Sternocleidomastoid (tissue), 1 donor: ENCODE measurements around a stretch of chr15.

DNA sequence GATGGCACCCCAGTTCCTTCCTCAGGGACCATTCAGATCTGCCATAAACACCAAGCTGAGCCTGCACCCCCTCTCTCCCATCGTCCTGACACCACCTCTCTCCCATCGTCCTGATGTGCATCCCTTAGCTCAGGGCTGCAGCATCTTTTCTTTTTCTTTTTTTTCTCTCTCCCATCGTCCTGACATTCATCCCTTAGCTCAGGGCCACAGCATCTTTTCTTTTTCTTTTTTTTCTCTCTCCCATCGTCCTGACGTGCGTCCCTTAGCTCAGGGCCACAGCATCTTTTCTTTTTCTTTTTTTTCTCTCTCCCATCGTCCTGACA lies 126.0 kb upstream of the IGF1R start:
- PRO-cap: no peak

- PRO-cap: no peak
These were observed 14.3 kb downstream of the IGF1R start for GRCh38 chr15:98662298-98663434.

- PRO-cap: no peak
These were observed 18.3 kb downstream of the IGF1R start for GRCh38 chr15:98666640-98667024.

- PRO-cap: no peak
These were observed 84.0 kb downstream of the IGF1R start for GRCh38 chr15:98732228-98732787.

- PRO-cap: no peak
These were observed 95.7 kb downstream of the IGF1R start for GRCh38 chr15:98743726-98744831.

DNA sequence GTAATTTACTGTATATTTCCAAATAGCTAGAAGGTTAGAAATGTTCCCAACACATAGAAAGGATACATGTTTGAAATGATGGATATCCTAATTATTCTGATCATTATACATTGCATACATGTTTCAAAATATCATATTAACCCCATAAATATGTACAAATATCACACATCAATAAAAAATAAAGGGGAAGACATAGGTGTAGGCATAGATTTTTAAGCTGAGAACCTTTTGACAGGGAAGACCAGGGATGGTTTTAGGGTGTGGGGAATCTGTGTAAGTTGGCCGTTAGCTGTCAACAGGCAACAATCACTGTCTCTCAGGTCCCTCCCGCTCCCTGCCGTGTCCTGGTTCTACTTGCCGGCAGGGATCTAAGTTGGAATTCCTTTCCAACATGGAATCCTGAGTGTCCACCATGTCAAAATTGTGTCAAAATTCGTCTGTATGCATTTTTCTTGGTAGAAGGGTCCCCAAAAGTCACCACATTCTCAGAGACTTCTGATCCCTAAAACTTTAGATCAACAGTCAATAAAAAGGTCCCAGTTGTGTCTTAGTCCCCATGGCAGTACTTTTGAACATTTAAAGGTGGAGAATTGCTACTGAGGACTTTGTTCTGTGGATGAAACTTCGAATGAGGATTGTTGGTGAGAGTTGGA lies 122.2 kb downstream of the IGF1R start:
- PRO-cap: no peak

DNA sequence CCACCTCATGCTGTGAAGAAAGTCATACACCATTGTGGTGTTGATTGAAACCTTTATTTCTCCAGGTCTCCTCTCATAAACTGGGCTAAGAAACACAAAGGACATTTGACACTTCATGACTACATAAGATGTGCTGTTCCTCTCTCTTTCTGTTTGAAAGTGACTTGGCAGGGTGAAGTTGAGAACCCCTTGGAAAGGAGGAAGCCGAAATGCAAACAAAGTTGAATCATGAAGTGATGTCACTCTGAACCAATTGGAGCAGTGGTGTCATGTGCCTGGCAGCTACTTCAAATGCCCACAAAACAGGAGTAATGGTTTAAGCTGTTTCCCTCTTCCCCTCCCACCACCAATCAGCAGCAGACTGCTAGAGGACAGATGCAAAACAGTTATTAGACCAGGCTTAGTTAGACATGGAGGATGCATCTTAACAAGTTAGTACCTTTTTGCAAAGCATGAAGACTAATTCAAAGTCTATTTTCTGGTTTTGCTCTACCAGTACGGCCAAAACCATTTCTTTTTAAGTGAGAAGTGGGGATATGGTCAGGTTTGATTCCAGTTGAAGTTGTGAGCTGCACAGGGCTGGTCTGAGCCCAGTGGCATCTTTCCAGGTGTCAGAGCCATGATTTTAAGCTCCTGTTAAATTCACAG lies 174.8 kb downstream of the IGF1R start:
- PRO-cap: no peak

GRCh38 chr15:98847155-98848148 lies 160.1 kb downstream of the PGPEP1L start:
- PRO-cap: no peak

- PRO-cap: no peak
These were observed 84.4 kb downstream of the PGPEP1L start for GRCh38 chr15:98923104-98923778.

- PRO-cap: no peak
These were observed 46.3 kb upstream of the PGPEP1L start for GRCh38 chr15:99053614-99054544.

- PRO-cap: no peak
These were observed 15.9 kb downstream of the SYNM start for GRCh38 chr15:99120769-99121201.

- PRO-cap: no peak
These were observed 25.4 kb downstream of the SYNM start for GRCh38 chr15:99129942-99131001.

DNA sequence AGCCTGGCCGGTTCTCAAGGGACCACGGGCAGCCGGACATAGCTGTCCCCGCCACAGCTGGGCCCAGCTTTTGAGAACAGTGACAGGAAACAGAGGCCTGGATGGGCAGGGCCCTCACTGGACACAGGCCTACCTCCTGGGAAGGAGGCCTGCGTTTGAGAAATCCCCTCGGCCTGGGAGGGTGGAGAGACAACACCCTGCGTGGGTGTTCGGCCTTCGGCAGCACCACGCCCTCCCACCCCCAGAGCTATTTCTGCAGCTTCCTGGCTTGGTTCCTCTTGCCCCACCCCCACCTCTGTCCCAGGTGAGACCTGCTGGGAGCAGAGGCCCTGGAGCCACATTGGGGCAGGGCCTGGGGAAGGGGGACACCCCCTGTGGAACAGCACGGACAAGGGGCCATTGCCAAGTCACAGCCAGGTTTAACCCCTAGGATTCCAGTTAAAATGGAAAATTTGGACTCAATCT lies 132.4 kb upstream of the MEF2A start:
- PRO-cap: no peak

DNA sequence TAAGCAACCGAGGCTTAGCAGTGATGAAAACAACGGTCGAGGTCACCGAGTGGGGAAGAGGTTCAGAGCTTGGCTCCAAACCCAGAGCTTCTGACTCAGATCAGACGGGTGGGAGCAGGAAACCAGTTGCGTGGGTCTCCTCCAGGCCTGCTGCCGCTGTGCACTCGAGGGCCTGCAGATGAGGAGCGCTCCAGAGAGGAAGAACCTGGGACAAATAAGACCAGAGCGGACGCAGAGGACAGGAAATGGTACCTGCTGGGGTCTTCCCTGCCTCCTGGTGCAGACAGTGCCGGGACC lies 99.0 kb upstream of the MEF2A start:
- PRO-cap: no peak

DNA sequence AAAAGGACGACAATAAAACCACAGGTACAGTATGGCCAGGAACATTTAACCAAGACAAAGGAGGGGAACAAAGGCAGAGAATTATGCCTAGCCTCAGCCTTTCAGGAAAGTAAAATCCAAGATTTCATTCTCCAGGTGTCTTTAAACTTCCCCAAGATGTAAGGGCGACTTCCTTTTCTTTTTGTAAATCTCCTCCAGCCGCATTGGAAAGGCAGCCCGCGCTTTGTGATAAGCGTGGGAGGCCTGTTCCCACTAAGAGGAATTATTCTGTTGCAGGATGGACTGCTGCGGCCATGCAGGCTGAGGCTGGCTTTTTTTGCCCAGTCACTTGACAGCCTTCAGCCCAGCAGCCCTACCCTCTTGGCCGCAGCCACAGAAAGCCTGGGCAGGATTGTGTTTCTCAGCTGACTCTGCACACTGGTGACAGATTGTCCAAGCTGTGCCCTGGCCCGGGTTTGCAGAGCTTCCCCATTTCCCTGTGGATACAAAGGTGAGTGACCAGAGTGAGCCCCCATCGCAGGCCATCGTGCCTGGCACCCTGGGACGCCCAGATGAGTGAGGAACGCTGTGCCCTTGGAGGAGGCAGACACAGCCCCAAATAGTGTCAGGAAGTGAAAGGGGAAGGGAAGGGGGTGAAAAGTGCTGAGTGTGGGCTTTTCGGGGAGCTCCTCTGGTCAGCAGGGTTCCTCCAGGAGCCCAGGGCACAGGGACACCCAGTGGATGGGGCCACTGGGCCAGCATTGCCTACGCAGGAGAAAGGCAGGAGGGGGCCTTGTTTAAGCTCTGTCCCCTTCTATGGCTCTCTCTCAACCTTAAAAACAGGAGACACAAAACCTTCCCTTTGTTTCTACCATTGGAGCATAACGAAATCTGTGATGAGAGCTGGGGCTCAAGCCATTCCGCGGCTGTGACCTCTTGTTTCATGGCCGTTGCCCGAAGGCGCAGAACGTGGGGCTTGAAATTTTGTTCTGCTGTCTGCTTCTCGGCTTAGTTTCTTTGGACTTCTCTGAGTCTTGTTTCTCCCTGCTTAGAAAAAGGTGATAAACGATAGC lies 91.7 kb upstream of the MEF2A start:
- PRO-cap: no peak

GRCh38 chr15:99500371-99500668 lies 65.5 kb upstream of the MEF2A start:
- PRO-cap: no peak

DNA sequence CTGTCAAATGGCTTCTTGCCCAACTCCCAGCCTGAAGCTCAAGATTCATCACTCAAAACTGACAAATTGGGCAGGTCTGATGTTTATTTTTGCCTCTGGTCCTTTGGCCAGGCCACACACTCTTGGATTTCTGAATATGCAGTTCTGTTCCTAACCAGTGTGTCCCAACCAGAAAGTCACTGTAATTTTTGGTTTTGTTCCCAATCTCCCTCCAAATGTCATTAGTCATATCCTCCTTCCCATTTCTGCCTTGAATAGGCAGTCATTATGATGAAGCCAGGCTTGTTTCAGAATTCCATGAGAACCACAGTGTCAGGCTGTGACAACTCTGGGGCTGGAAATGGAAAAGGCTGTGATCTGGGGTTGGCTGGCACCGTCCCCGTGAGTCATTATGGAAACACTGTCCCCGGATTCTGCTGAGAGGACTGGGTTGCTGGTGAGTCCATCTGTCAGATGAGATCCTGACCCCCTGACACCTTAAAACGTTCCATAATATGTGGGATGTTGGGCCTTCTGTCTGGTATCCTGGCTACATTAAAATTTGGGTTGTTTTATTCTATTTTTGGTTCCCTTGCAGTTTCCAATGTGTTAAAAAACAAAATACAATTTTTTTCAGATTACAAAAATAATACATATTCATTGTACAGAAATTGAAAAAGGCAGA lies 29.1 kb upstream of the MEF2A start:
- PRO-cap: no peak

DNA sequence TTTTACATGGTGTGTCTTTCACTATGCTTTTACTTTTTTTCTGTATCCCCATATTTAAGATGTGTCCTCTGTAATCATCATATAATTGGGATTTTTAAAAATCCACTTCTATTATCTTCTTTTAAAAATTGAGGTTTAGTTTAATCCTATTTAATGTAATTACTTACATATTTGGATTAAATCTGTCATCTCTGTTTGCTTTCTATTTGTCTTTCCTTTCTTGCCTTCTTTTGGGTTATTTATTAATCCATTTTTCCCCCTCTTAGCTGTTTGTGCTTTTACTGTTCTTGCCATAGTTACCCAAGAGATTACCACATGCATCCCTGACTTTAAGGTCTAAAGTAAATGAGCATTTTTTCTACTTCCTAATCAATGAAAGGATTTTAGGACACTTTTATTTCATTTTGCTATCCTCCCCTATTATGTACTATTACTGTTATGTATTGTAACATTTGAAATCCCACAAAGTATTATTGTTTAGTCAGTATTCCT lies 62.5 kb downstream of the MEF2A start:
- PRO-cap: no peak

- PRO-cap: no peak
These were observed 21.6 kb downstream of the LYSMD4 start for GRCh38 chr15:99711580-99712187.

GRCh38 chr15:99716802-99717782 lies 16.1 kb downstream of the LYSMD4 start:
- PRO-cap: no peak